GM12878 (cell line): ENCODE measurements around the genes WDR73, SEC11A and ZNF592.

DNA sequence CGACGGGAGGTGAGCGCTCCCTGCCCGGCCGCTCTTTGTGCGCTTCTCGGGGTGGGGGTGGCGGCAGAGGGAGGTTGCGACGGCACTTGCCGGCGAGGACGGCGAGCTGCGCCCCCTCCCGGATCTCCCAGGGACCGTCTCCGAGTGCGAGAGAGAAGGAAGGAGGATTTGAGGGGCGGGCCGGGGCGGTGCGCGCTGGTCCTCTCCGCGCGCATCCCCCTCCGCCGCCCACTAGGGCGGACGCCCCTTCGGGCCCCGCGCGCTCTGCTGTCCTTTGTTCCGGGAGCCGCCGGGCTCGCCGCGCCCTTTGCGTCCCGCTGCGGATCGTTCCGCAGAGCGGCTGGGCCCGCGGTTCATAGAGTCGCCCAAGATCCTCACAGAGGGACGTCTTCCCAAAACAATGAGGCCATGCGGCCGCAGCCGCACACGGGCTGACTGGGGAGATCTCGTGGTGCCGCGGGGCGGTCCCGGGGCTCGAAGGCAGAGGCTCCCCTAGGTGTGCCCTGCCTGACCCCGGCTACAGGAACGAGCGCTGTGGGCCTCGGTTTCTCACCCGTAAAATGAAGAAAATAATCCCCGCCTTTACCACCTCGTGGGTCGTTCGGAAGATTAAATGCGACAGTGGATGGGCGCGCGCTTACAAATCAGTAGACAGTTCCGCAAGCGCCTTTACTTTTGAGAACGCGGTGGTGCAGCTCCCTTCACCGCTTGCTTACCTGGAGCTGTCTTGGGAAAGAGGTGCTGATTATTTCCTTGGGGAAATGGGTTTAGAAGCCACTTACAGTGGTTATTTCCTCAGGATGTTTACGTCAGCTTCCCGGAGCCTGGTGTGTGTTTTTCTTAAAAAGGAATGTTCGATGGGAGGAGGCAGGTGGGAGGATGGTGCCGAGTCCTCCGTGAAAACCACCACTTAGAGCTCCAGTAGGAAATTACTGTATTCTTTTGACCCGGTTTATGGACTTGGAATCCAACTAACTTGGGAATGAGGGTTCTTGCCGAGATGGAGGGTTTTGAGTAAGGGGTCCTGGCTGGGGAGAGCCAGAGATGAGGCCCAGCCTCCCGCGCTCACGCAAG lies 1.7 kb upstream of the MEX3B start:
- RAMPAGE, long total RNA = no peak
- RRBS, 2 experiments = 4% methylated on average over 25 to 31 of the region's 89 CpGs
CAGE:
- cytosol, long polyA minus RNA = no peak
- cytosol, long polyA plus RNA = no peak
- long polyA plus RNA = no peak
- nucleolus, long total RNA = no peak
- nucleus, long polyA plus RNA = no peak
- nucleus, long total RNA = no peak

GRCh38 chr15:82536025-82536751 lies 4.1 kb downstream of the RPS17 start:
- RAMPAGE, long total RNA = no peak
- RRBS, 2 experiments = no CpG with 5 or more reads among the region's 6 CpGs
CAGE:
- cytosol, long polyA minus RNA = no peak
- cytosol, long polyA plus RNA = no peak
- long polyA plus RNA = no peak
- nucleolus, long total RNA = no peak
- nucleus, long polyA plus RNA = no peak
- nucleus, long total RNA = no peak

DNA sequence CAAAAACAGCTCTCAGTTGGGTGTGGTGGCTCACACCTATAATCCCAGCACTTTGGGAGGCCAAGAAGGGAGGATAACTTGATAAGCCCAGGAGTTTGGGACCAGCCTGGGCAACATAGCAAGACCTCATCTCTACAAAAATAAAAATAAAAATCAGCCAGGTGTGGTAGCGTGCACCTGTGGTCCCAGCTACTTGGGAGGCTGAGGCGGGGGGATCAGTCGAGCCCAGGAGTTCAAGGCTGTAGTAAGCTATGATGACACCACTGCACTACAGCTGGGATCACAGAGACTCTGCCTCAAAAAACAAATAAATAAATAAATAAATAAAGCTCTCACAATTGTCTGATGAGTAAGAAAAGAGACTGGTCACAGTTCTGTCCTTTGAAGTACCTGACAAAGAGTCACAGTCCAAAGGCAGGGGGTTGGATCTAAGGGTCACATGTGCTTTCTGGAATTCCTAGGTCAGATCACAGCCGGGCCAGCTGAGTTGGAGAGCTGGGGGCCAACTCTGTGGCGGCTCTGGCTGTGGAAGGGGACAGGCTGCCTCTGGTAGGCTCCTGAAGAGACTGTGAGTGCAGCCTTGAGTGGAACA lies 47.0 kb downstream of the WHAMM start:
- RAMPAGE, long total RNA = no peak
- RRBS, 2 experiments = no CpG with 5 or more reads among the region's 5 CpGs
CAGE:
- cytosol, long polyA minus RNA = no peak
- cytosol, long polyA plus RNA = no peak
- long polyA plus RNA = no peak
- nucleolus, long total RNA = no peak
- nucleus, long polyA plus RNA = no peak
- nucleus, long total RNA = no peak

- RAMPAGE, long total RNA = no peak
- RRBS, 2 experiments = no CpG with 5 or more reads among the region's 7 CpGs
CAGE:
- cytosol, long polyA minus RNA = no peak
- cytosol, long polyA plus RNA = no peak
- long polyA plus RNA = no peak
- nucleolus, long total RNA = no peak
- nucleus, long polyA plus RNA = no peak
- nucleus, long total RNA = no peak
Observed at GRCh38 chr15:82935072-82935714, 17.3 kb downstream of the HOMER2 start.

DNA sequence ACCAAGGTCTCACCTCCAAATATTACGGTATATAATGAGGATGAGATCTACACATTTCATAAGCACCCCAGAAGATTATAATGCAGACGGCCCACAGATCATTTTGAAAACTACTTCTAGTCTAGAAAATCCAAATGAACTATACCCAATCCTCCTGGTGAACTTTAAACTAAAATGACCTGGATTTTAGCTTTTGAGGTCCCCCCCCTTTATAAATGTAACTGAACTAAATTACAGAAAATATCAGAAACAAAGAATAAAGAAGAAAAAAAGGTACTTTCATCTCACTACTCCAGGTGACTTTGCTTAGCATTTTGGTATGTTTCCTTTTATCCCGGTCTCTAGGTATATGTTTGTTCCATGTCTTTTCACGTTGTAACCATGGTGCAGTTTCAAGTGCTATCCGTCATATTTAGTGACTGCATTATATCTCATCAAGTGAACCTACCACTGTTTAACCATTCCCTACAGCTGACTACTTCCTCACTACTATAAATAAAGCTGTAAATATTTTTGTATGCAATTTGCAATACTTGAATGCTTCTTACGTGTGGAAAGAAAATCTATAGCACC lies 2.3 kb downstream of the BTBD1 start:
- RAMPAGE, long total RNA = no peak
- RRBS, 2 experiments = no CpG with 5 or more reads among the region's 6 CpGs
CAGE:
- cytosol, long polyA minus RNA = no peak
- cytosol, long polyA plus RNA = no peak
- long polyA plus RNA = no peak
- nucleolus, long total RNA = no peak
- nucleus, long polyA plus RNA = no peak
- nucleus, long total RNA = no peak

- RAMPAGE, long total RNA = no peak
- RRBS, 2 experiments = 82% methylated on average over 3 of the region's 9 CpGs; no CpG with 5 or more reads in 1 of the 2 experiments
CAGE:
- cytosol, long polyA minus RNA = no peak
- cytosol, long polyA plus RNA = no peak
- long polyA plus RNA = no peak
- nucleolus, long total RNA = no peak
- nucleus, long polyA plus RNA = no peak
- nucleus, long total RNA = no peak
Observed at GRCh38 chr15:84042304-84042629, 193.3 kb upstream of the GOLGA6L4 start.

GRCh38 chr15:84653425-84654643 lies at the start of gene WDR73:
WDR73 (minus strand) TSS chr15:84654283.
- RAMPAGE, long total RNA = no peak
- RRBS, 2 experiments = 0% methylated on average over 11 of the region's 58 CpGs; no CpG with 5 or more reads in 1 of the 2 experiments
CAGE:
- cytosol, long polyA minus RNA = no peak
- cytosol, long polyA plus RNA = no peak
- long polyA plus RNA = start-site peak on the minus strand at chr15:84654274-84654287, 49 and 92 reads in 2 replicates
- nucleolus, long total RNA = no peak
- nucleus, long polyA plus RNA = no peak
- nucleus, long total RNA = no peak

DNA sequence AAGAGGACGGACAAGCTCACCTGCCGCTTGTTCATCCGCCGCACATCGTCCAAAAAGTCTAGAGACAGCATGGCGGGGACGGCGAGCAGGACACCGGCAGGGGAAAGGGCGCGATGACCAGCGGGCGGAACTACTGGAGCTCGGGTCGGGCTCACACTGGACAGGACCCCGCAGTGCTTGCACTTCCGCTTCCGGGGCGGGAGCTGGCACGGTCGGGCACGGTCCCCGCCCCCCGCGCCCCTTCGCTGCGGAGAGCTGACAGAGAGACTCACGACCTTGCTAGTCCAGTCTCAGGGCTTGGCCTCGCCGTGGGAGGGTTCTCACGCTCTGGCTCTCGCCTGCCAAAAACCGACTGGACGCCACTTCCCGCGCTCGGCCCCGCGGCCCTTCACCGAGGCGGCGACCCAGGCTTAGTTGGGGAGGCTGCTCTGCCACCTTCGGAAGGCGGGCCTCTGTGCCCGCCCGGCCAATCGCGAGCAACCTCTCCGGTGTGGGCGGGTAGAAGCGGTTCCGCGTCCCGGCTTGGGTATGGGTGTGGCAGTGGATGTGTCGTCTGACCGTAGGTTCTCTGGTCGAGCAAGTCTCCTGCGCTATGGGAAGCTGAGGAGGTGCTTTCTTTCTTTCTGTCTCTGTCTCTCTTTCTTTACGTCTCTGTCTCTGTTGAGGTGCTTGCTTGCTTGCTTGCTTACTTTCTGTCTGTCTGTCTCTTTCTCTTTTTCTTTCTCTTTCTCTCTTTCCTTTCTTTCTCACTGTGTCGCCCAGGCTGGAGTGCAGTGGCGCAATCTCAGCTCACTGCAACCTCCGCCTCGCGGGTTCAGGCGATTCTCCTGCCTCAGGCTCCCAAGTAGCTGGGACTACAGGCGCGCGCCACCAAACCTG lies at the start of gene SEC11A:
TSS of gene SEC11A (minus strand) at position 135 of the 879 bp plus-strand sequence.
- RAMPAGE, long total RNA = start-site peak on the minus strand centred at position 124 of the sequence, 120 bp wide, 363 and 857 reads in 2 replicates; start-site peak on the minus strand centred at position 417 of the sequence, 60 bp wide, 365 and 155 reads in 2 replicates
- RRBS, 2 experiments = 1% methylated on average over 8 of the region's 68 CpGs; no CpG with 5 or more reads in 1 of the 2 experiments
CAGE:
- cytosol, long polyA minus RNA = start-site peak on the minus strand centred at position 140 of the sequence, 79 bp wide, 590 reads
- cytosol, long polyA plus RNA = no peak
- long polyA plus RNA = start-site peak on the minus strand centred at position 144 of the sequence, 99 bp wide, 177 and 223 reads in 2 replicates
- nucleolus, long total RNA = no peak
- nucleus, long polyA plus RNA = no peak
- nucleus, long total RNA = no peak

GRCh38 chr15:84748499-84749154 lies at the start of gene ZNF592:
ZNF592 (plus strand) TSS chr15:84748592.
- RAMPAGE, long total RNA = start-site peak on the plus strand at chr15:84748560-84748644, 464 and 585 reads in 2 replicates
- RRBS, 2 experiments = under 1 to 2% methylated on average over 54 to 55 of the region's 92 CpGs
CAGE:
- cytosol, long polyA minus RNA = no peak
- cytosol, long polyA plus RNA = no peak
- long polyA plus RNA = start-site peak on the plus strand at chr15:84748568-84748637, 25 and 27 reads in 2 replicates
- nucleolus, long total RNA = no peak
- nucleus, long polyA plus RNA = no peak
- nucleus, long total RNA = no peak

GRCh38 chr15:84799339-84800195 lies 17.6 kb upstream of the ALPK3 start:
- RAMPAGE, long total RNA = no peak
- RRBS, 2 experiments = no CpG with 5 or more reads among the region's 13 CpGs
CAGE:
- cytosol, long polyA minus RNA = no peak
- cytosol, long polyA plus RNA = no peak
- long polyA plus RNA = no peak
- nucleolus, long total RNA = no peak
- nucleus, long polyA plus RNA = no peak
- nucleus, long total RNA = no peak

DNA sequence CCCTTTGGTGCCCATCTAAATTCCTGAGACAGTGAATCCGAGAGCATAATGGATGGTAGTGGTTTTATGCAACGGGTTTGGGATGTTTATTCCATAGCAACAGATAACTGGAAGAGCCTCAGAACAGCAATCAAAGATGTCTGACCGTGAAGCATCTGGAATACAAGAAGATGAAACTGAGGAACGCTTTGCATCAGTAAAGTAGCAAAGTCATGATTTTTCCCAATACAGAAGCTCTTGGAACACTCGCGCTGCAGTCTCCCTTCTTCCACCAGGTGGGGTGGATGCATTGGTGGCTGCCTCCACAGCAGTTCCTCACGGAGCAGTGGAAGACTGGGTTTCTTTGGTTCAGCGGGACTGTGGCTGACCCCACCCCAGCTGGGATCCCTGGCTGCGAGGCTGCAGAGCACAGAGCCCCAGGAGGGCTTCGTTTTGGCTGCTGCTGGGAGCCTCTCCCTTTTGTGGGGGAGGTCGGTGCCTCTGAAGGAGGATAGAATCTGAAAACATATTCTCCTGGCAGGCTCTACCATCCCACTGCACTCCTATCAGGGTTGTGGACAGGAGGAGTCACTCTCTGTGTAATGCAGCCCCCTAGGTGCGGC lies 26.3 kb upstream of the PDE8A start:
- RAMPAGE, long total RNA = no peak
- RRBS, 2 experiments = no CpG with 5 or more reads among the region's 12 CpGs
CAGE:
- cytosol, long polyA minus RNA = no peak
- cytosol, long polyA plus RNA = no peak
- long polyA plus RNA = no peak
- nucleolus, long total RNA = no peak
- nucleus, long polyA plus RNA = no peak
- nucleus, long total RNA = no peak

DNA sequence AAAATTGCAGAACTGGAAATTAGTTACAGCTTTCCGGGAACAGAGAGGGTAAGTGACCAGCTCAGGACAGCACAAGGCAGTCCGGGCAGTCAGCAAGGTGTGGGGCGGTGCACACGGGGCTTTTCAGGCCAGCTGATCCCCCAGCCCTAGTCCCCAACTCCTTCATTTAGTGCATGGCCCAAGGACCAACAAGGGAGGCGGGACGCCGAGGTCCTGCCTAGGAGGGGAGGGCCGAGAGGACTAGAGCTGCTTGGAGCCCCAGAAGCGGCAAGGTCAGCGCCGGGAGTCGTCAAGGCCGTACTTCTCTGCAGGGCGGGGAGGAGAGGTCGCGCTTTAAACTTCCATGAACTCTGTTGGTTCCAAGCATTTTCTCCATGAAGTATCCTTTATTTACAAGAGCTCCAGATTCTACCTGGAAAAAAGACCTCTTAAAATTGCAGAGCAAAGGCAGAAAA lies 2.0 kb upstream of the PDE8A start:
- RAMPAGE, long total RNA = no peak
- RRBS, 2 experiments = 100% methylated on average over 1 of the region's 16 CpGs
CAGE:
- cytosol, long polyA minus RNA = no peak
- cytosol, long polyA plus RNA = no peak
- long polyA plus RNA = no peak
- nucleolus, long total RNA = no peak
- nucleus, long polyA plus RNA = no peak
- nucleus, long total RNA = no peak

- RAMPAGE, long total RNA = no peak
- RRBS, 2 experiments = 1 to 2% methylated on average over 38 to 40 of the region's 86 CpGs
CAGE:
- cytosol, long polyA minus RNA = no peak
- cytosol, long polyA plus RNA = no peak
- long polyA plus RNA = no peak
- nucleolus, long total RNA = no peak
- nucleus, long polyA plus RNA = no peak
- nucleus, long total RNA = no peak
Observed at GRCh38 chr15:84980763-84981570, 689 bp upstream of the PDE8A start.

DNA sequence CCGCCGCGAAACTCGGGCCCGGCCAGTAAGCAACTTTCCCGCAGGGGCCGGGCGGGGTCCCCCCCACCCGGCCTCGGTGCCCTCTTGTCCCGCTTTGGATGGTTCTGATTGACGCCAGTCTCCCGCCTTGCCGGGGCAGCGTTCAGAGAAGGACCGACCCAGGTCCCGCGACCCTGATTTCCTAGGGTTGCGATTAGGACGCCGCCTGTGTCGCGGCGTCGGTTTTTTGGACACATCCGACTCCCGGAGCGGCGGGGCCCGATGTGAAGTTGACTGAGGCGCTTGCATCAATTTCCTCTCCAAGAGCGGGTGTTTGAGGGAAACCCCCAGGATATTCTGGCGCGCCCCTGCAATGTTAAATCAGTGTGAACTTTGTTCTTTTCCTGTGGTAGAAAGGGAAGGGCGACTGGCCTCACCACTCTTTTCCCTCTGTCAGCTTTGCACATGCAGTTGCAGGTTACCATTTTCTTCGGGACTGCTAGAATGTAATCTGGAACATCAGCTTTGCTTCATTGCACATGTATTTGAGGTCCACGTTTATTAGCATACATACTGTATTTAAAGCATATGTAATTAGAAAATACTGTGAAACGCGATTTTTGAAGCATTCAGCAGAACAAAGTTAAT lies 831 bp downstream of the PDE8A start:
- RAMPAGE, long total RNA = no peak
- RRBS, 2 experiments = under 1 to 1% methylated on average over 6 to 14 of the region's 39 CpGs
CAGE:
- cytosol, long polyA minus RNA = no peak
- cytosol, long polyA plus RNA = no peak
- long polyA plus RNA = no peak
- nucleolus, long total RNA = no peak
- nucleus, long polyA plus RNA = no peak
- nucleus, long total RNA = no peak

- RAMPAGE, long total RNA = no peak
- RRBS, 2 experiments = no CpG with 5 or more reads among the region's 6 CpGs
CAGE:
- cytosol, long polyA minus RNA = no peak
- cytosol, long polyA plus RNA = no peak
- long polyA plus RNA = no peak
- nucleolus, long total RNA = no peak
- nucleus, long polyA plus RNA = no peak
- nucleus, long total RNA = no peak
Observed at GRCh38 chr15:85007426-85008065, 25.9 kb downstream of the PDE8A start.

DNA sequence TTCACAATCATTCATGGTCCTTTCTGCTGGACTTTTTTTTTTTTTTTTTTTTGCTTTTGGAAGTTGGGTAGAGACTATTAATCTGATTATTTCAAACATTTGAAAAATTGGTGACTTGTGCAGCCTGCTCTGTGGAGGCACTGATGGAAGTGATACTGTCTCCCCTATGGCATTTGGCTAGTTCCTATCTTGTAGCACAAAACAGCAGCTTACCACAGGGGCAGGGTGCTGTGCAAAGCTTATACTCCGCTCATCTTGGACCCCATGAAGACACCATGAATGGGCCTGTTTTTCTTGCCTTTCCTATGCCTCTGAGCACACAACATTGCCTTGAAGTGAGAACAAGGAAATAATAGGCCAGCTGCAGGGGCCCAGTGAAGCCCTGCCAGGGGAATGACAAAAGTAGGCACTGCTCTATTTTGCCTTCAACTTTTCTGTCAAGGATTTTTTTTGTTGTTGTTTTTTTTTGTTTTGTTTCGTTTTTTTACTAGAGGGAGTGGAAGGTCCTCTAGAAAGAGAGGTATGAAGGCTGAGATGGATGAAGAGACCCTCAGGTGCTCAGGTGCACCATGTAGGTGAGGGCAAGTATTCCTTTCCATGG lies 110.3 kb downstream of the PDE8A start:
- RAMPAGE, long total RNA = no peak
- RRBS, 2 experiments = no CpG with 5 or more reads among the region's 2 CpGs
CAGE:
- cytosol, long polyA minus RNA = no peak
- cytosol, long polyA plus RNA = no peak
- long polyA plus RNA = no peak
- nucleolus, long total RNA = no peak
- nucleus, long polyA plus RNA = no peak
- nucleus, long total RNA = no peak

- RAMPAGE, long total RNA = no peak
- RRBS, 2 experiments = no CpG with 5 or more reads among the region's 9 CpGs
CAGE:
- cytosol, long polyA minus RNA = no peak
- cytosol, long polyA plus RNA = no peak
- long polyA plus RNA = no peak
- nucleolus, long total RNA = no peak
- nucleus, long polyA plus RNA = no peak
- nucleus, long total RNA = no peak
Observed at GRCh38 chr15:85335436-85335975, 44.9 kb upstream of the AKAP13 start.

- RAMPAGE, long total RNA = no peak
- RRBS, 2 experiments = no CpG with 5 or more reads among the region's 3 CpGs
CAGE:
- cytosol, long polyA minus RNA = no peak
- cytosol, long polyA plus RNA = no peak
- long polyA plus RNA = no peak
- nucleolus, long total RNA = no peak
- nucleus, long polyA plus RNA = no peak
- nucleus, long total RNA = no peak
Observed at GRCh38 chr15:85344699-85344960, 35.8 kb upstream of the AKAP13 start.

- RAMPAGE, long total RNA = no peak
CAGE:
- cytosol, long polyA minus RNA = no peak
- cytosol, long polyA plus RNA = no peak
- long polyA plus RNA = no peak
- nucleolus, long total RNA = no peak
- nucleus, long polyA plus RNA = no peak
- nucleus, long total RNA = no peak
Observed at GRCh38 chr15:85346689-85347094, 33.7 kb upstream of the AKAP13 start.

- RAMPAGE, long total RNA = no peak
CAGE:
- cytosol, long polyA minus RNA = no peak
- cytosol, long polyA plus RNA = no peak
- long polyA plus RNA = no peak
- nucleolus, long total RNA = no peak
- nucleus, long polyA plus RNA = no peak
- nucleus, long total RNA = no peak
Observed at GRCh38 chr15:85357827-85358536, 22.4 kb upstream of the AKAP13 start.